ENCODE measurements around a stretch of chr5.

DNA sequence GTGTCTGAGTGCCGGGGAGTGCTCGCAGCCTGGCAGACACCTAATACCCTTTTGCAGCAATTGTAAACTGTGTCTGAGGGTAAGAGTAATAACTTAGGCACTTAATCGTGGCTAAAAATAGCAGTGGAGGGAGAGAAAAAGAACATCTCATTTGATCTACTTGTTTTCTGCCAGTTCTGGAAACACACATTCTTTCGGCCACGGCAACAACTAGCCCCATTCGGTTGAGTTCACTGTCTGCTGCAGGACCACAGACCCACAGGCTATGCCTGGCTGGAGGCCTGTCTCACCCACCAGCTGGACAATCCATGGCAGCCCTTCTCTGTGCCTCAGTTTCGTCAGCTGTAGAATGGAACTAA, 16.5 kb downstream of the ADCY2 start:
- RRBS = no CpG with 5 or more reads among the region's 7 CpGs

DNA sequence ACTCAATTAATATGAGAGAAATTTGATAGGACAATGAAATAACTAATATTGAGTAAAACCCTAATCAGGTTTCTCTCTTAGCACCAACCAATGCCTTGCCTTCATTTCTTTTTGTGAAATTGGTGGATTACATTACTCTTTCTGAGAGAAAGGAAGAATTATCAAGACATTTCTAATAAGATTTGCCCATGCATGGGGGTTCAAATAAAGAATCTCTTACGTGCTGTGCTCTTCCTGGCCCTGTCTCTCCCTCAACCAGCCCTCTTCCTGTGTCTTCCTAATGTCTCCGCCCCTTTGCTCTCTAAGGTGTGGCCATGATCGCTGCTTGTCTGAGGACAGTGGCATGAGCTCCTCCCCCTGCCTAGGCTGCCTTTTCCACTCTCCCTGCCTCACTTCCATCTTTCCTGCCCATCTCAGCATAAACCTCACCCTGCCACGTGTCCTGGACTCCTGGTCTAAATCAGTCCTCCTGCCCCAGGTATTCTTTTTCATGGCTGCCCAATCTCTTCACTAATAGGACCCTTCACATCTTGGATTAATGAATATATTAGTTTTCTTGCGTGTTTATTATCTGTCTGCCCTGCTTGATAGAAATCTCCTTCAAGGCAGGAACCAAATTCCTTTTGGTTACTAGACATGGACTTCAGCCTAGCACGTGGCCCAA, 122.2 kb downstream of the MTRR start:
- RRBS = no CpG with 5 or more reads among the region's 6 CpGs

DNA sequence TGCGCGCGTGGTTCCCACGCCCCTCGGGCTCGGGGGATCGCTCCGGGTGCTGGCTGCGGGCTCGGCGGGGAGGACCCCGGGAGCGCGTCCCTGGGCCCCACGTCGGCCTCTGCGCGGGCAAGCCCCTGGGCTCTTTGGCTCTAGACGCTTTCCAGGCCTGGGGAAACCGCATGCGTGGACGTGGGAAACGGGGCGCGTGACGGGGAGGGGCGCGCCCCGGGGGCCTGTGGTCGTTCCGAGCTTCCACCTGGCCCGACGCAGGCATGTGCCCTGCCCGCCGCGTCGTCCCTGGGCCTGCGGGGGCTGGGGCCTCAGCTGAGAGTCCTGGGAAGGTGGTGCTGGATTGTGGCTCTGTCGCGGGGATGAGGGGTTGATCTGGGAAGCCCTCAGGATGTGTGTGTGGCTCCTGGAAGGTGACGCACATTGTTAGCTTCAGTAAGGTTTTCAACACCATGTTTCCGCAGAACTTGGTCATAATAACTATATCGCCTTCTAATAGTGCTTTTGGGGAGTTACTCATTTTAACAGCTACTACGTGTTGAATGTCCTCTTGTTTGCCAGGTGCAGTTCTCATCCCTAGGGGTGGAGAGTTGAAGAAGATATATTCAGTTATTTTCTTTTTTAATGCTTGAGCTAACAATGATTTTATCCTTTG, 589.0 kb downstream of the MTRR start:
- RRBS = 27% methylated on average over 5 of the region's 44 CpGs

DNA sequence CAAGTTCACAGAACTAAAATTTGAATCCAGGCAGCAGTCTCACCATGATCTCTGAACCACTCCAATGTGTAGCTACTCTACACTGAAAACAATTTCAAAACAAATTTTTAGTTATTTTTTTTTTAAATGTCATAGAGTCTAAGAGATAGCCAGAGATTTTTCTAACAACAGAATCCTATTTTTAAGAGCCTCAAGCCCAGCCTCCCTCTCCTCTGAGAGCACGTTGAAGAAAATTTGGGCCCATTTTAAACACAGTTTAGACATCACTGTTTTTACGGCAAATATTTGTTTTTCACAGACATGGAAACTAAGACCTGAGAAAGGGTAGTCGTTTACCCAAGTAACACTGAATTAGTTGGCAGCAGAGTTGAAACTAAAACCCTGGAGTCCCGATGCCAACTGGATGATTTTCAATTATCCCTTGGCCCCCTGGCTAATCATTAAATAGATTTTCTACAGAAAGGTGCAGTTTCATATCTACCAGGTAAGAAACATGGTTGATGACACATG, 137.1 kb downstream of the SEMA5A start:
- RRBS = no CpG with 5 or more reads among the region's 4 CpGs

DNA sequence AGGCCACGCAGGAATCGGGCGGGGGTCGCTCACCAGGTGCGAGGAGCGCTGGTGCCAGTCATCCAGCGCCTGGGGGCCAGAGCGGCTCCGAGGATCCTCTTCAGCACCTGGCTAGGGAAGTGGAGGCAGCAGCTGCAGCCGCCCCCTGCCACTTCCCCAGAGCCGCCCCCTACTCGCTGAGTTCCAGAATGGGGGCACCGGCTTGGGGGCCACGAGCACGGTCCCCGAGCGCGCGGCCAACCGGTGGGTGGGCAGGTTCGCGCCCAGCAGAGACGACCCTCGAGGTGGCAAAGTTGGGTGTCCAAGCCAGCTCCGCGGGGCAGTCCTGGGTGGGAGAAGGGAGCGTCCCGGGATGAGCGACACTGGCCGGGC, 338 bp downstream of the SEMA5A start:
- RRBS = 1% methylated on average over 14 of the region's 30 CpGs

DNA sequence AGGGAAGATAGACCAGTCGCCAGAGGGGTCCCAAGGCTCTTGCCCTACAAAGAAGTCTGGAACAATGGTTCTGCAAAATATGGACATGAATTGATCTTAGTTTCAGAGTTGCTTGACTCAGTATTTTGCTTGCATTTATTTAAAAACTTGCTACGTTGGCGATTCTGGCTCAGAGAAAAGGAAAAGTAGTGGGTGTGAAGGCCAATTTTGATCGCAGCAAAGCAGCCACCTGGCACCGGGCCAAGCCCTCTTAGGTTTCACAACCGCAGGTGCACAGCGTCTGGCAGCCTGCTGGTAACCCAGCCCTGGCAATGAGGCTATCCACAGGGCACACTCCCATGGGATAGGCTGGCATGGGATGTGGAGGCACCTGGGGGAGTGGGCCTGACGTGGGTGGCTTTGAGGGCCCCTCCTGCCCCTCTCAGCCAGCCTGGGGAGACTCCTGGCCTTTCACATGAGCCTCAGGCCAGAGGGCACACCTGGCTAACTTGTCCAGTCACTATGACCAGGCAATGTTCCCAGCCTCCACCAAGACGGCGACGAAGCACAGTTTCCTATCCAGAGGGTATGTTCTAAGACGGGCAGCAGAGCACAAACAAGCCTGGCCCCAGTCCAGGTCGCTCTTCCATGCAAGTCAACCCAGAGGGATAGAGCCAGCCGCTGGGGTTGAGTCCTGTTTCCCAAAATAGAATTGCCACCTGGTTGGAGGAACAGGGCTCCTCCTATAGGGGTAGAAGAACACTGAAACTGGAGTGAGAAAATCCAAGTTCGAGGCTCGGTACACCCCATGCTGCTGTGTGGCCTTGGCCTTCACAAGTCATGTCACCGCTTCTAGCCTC, 19.0 kb downstream of the CMBL start:
- RRBS = no CpG with 5 or more reads among the region's 17 CpGs

DNA sequence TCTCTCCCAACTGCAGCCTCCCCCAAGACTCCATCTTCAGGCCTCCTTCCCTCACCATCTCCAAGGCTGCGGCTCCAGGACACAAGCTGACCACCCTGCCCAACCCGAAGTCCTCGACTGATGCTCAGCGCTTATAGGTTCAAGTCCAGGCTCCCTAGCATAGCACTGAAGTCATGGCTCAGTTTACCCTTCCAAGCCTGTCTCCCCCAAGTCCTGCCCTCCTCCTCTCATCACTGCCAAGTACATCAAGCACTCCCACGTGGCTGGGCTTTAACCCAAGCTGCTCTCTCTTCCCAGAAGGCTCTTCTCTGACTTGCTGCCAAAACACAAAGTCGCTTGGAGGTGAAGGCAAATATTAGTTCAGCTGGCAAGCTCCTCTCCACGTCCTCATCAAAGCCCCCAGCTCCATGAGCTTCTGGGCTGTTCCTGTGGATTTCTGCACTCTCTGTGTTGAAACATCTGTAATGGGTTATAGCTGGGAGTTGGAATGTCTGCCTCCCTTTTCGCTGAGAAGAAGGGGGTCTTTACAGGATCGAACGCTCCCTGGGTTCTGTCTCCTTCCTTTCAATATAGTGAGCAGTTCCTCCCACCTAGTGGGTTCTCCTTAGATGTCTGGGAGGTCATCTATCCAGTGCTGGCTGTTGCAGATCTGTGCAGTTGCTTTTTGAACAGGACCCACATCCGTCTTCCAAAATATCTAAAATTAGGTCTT, 22.0 kb upstream of the MARCHF6 start:
- RRBS = no CpG with 5 or more reads among the region's 11 CpGs

DNA sequence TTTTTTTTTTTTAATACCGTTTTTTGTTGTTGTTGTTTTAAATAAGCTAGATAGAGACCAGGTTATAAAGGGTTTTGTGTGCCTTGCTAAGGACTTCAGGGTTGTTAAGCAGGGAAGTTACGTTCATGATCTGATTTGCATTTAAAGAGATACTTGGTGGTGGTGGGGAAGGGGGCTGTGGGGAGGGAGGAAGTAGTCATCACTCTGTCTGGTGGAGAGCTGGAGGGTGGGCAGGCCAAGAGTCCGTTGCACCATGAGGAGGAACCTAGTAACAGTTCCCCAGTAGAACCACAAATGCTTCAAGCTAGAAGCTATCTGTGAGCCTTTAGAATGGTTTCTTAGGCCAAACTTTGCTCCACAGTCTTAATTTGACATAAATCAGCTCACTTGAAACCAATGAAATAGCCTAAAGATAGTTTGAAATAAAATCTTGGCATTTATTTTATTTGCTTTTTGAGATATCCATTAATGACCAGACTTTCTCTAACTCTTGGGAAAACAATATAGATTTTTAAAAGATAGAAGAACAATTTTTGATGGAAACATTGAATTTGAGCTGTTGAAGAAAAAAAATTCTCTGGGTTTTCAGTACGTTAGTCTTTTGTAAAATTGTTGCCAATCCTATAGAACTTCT, 18.6 kb upstream of the ROPN1L start:
- RRBS = no CpG with 5 or more reads among the region's 4 CpGs

DNA sequence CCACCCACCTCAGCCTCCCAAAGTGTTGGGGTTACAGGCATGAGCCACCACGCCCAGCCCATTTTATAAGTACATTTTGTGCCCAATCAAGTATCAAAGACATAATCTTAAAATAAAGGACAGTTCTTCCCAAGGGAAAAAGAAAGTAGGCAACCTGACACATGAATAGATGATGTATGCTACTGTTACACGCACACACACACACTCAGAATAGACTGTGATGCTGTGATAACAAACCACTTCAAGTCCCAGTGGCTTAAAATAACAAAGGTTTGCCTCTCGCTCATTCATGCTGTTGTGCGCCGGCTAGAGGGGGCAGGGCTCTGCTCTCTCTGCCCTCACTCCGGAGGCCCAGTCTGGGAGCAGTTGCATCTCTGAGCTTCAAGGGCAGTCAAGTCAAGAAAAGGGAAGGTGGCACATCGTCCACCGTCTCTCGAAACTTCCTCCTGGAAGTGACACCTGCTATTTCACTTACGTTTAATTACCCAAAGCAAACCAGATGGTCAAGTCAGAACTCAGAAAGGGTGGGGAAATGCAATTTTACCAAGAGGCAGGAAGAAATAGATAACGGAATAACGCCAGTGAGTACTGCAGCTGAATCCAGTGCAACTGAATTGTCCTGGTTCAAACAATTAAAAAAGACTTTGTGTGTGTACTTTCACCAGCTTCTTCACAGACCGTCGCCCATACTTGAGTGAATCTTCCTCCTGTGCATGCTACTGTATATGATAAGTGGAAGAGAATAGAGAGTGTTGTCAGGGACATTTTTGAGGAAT, 43.3 kb downstream of the ANKRD33B start:
- RRBS = no CpG with 5 or more reads among the region's 14 CpGs

GRCh38 chr5:10633631-10634140, 69.8 kb downstream of the ANKRD33B start:
- RRBS = no CpG with 5 or more reads among the region's 11 CpGs

GRCh38 chr5:10726411-10727448, 34.3 kb downstream of the DAP start:
- RRBS = no CpG with 5 or more reads among the region's 14 CpGs

DNA sequence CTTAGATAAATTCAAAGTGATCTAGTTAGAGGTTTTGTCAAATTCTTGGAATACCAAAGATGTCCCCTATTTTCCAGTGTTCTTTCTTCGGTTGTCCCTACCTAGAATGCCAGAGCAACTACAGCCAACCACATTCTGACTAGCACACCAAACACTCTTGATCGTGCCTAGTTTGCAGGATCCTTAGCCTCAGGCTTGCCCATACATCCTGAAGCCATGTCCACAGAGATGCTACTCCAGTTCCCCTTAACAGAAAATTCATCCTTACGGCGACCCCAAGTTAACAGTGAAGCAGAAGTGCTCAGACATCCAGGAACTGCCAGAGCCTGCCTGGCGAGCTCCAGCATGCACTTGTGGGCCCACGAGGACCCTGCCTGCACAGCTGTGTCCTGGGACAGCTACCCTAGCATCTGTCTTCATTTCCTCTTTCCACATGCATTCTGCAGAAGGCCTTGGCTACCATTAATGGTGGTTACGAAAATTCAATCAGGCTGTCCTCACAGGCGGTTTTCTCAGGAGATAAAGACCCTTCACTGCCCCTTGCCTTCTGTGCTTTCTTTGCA, 31.4 kb downstream of the DAP start:
- RRBS = no CpG with 5 or more reads among the region's 8 CpGs

GRCh38 chr5:10757521-10757959, 3.5 kb downstream of the DAP start:
- RRBS = 59% methylated on average over 4 of the region's 13 CpGs

- RRBS = no CpG with 5 or more reads among the region's 13 CpGs
These were observed 1.4 kb upstream of the DAP start for GRCh38 chr5:10762261-10762948.

DNA sequence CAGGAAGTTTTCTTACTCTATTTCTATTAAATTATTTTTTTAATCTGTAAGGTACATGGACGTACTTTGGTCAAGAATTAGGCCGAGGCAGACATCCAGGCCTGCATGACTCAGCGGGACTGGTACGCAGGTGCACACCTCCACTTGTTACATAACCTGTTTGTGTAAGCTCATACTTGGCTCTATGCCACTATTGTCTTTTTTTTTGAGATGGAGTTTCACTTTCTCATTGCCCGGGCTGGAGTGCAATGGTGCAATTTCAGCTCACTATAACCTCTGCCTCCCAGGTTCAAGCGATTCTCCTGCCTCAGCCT, 201.0 kb upstream of the DAP start:
- RRBS = no CpG with 5 or more reads among the region's 6 CpGs

DNA sequence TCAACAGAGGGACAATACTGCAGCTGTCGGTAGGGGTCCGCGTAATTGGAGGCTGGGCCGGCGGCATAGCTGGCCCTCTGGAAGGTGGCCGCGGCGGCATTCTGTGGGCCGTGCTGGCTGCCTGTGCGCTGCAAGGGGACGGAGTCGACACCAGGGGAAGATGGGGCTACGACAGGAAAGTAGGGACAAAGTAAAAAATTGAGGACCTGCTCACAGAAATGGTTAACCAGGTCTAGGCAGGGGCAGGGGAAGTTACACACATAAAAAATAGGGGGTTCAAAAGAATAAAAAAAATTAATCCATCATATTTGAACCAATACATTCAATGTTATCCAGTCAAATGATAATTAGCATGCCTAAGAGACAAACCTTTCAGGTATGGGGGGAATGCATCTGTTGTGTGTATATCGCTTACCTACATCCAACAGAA, 557.8 kb downstream of the CTNND2 start:
- RRBS = 17% methylated on average over 4 of the region's 14 CpGs

GRCh38 chr5:11801070-11801535, 103.1 kb downstream of the CTNND2 start:
- RRBS = no CpG with 5 or more reads among the region's 2 CpGs

DNA sequence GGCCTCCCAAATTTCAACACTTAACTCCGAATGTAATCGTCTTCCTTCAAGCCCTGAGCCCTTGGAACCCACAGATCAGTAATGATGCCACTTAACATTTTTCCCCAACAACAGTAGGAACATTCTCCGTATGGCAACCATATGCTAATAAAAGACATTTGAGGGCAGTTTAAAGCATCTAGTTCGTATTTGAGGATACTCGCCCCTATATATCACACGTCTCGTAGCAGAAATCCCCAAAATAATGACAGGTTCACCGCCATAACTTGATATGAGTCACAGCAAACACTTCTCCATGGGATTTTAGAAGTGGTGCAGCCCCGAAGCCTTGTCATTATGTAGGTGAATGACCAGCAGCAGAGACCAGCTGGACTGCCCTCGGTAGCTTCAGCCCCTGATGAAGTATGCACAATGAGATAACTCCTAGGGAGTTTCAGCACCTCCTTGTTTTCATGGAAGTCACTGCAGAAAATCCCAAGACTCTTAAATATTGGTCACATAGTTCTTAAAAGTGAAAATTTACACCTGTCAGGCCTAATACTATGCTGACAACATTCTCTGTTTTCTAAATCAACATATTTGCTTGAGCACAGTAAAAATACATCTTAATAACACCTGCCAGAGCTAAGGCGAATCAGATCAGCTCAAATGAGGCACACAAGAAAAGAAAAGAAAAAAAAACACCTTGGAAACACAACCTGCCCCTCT, 2.0 kb downstream of the CTNND2 start:
- RRBS = no CpG with 5 or more reads among the region's 11 CpGs

GRCh38 chr5:14142294-14142869, 760 bp upstream of the TRIO start:
- RRBS = 3% methylated on average over 2 of the region's 19 CpGs

All from foreskin fibroblast (primary cell).